Mucosa of descending colon (tissue), 1 donor: ENCODE measurements around a stretch of chr3.

GRCh38 chr3:71244974-71245410 lies 338.5 kb downstream of the FOXP1 start:
- PRO-cap = no peak

- PRO-cap = no peak
Observed at GRCh38 chr3:71245852-71246580, 337.5 kb downstream of the FOXP1 start.

DNA sequence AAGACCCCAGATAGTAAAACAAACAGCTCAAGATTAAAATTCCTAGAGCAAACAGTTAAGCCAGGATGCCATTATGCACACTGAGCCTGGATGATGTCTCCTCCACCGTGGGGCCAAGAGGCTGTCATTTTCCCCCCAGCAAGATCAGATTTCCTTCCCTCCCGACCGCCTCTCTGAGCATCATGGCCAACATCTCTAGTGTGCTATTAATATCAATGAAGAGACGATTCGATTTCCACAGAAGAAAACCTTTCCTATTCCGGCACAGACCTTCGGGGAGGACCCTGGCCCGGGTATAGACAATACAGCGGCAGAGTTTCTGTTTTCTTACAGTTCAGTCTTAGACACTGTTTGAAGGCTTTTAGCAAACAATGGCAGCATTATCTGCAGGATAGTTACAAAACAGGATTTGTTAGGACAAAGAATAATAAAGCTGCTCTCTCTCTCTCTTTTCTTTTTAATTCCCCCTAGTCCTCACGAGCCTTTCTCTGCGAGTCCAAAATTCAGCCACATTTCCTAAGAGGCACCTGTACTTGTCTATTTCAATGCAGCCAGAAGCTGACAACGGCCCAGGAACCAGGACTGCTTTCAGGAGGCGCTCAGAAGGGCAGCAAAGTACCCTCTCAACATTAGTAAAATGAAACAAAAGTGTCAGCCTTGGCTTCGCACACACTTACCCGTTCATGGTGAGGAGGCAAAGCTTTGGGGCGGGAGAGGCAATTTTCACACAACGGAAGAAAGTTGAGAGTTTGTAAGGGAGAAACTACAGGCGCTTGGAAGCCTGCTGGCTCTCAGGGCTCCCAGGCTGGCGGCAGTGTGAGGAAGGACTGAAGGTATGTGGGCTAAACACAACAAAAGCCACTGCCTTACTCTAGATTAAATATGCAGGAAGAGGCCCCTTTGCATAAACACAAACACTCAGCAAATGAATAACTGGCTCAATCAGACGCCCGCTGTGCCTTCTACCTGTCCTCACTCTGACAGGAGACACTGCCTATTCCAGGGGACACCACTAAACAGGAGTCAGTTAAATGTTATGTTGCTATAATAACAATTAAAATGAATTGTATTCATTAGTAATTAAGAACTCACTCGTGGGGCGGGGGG lies 278.0 kb downstream of the FOXP1 start:
- PRO-cap = unidirectional peak, plus-strand start at position 554 of the sequence; bidirectional peak, plus-strand start at position 987 of the sequence, minus-strand start at position 829 of the sequence

GRCh38 chr3:71372877-71373589 lies 210.5 kb downstream of the FOXP1 start:
- PRO-cap = no peak

- PRO-cap = unidirectional peak, plus-strand start at chr3:71429102
Observed at GRCh38 chr3:71428787-71429818, 154.4 kb downstream of the FOXP1 start.

GRCh38 chr3:71450914-71451573 lies 132.5 kb downstream of the FOXP1 start:
- PRO-cap = no peak

- PRO-cap = no peak
Observed at GRCh38 chr3:71581485-71582011, 2.0 kb downstream of the FOXP1 start.

DNA sequence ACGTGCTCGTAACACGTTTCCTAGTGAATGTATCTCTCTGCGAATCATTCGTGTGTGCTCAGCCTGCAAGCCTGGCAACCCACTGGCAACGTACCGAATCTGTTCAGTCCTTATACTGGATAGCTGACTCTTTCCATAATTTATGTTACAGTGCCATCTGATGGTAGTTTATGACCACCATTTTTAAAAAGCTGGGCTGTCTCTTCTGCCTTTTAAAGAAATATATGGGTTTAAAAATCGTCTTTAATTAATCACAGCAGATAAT lies 69.3 kb upstream of the FOXP1 start:
- PRO-cap = no peak

- PRO-cap = no peak
Observed at GRCh38 chr3:71721444-71722449, 3.5 kb downstream of the EIF4E3 start.

DNA sequence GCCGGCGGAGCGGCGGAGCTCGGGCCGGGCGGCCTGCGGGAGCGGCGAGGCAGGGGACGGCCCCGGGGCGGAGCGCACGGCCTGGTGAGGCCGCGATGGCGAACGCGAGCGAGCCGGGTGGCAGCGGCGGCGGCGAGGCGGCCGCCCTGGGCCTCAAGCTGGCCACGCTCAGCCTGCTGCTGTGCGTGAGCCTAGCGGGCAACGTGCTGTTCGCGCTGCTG lies 210 bp downstream of the GPR27 start:
- PRO-cap = no peak

DNA sequence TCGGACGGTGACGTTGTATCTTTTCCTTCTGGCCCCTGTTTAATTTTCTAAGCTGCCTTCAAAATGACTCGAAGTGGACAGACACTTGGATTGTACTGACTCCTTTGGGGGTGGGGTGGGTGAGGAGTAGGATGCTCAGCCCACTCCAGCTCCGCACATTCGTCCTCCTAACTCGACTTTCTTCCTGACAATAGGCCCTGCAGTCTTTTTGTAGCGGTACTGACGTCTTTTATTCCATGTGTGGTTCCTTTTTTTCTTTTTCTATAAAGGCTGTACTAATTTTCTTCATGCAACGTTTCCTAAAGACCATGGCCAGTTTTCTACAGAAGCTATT lies 1.5 kb downstream of the GPR27 start:
- PRO-cap = no peak

DNA sequence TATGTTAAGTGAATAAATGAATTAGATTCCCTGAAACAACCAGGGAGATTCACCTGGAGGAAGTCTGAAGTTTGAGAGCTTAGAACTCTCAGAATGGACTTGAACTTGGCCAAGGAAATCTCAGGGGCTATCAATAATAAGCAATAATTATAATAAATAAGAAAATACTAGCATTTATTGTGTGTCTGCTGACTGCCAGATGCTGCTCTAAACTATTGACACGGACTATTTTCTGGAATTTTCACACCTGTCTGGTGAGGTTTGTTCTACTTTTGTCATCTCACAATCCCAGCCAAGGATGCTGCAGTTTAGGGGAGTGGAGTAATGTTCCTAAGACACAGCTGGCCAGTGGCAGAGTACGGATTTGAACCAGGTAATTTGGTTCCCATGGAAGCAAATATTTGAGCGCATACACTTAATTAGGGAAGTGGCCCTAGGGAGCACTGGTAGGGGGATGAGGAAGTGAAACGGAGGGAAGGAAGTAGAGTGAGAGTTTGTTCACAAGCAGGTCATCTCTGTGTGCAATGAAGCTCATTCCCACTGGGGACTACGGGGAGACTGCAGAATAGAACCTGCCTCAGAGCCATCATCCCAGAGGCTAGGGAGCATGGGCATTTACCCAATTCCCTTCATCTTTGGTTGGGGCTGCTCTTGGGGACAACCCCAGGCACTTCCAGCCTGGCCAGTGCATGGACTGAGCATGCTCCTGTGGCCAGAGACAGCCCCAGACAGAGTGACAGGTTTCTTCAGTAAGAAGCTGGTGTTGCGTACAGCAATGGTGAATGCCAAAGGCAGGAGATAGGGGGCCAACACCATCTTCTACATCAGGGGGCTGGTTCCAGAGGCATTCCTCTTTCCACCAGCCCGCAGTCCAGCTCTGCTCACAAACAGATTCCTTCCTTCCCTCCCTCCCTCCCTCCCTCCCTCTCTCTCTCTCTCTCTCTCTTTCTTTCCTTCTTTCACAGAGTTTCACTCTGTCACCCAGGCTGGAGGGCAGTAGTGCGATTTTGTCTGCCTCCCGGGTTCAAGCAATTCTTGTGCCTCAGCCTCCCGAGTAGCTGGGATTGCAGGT lies 317.2 kb upstream of the PROK2 start:
- PRO-cap = no peak

DNA sequence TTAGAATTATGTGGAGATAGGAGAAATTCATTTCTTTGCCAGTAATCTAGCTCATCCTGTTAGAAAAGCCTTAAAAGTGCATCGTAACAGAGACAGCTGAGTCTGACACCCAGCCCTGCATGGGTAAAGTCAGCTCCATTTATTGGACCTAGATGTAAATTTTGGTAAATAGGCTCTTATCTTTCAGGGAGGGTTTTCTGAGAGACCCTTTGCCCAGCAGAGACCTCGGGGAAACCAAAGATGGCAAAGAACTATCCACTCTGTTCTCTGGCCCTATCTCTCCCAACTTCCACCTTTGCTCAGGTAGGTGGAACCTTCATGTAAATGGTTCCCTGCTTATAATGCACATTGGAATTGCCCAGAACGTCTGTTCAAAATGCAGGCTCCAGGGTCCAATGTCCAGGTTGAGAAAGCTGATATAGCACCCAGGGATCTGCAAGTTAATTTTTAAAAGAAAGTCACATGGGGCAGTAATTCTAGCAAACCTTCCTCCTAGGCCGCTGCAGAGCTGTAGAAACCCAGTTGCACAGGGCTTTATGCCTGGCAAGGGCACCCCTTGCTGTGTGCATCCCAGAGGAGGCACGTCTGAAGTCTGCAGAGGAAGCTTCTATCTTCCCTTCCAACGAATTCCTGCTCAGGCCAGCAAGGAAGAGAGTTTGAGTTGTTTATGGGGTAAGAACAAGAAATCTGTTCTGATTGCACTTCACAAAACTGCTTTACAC lies 366.0 kb upstream of the PROK2 start:
- PRO-cap = bidirectional peak, plus-strand start at position 521 of the sequence, minus-strand start at position 284 of the sequence

DNA sequence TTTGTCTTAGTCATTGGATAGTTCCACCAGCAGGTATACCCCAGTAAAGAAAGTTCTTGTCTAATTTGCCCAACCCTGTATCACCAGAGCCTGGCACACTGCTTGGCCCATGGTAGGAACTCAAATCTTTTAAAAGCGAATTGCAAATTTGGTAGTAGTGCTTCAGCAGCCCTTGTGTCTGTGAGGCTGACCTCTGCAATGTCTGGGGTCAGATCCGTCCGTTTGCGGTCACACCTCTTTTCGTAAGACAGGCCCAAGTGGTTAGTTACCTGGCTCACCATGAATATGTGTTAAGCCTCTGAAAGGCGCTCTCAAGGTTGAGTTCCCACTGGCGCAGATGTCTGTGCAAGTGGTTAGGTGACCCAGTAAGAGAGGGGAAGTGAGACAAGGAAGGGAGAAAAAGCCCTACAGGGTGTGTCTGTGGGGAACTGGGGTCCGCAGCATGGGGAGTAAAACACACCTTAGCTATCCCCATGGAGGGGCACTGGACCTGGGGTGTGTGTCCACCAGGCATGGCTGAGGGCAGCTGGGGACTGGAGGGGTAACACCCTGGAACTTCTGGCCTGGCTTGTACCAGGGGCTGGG lies 391.5 kb upstream of the PROK2 start:
- PRO-cap = no peak

DNA sequence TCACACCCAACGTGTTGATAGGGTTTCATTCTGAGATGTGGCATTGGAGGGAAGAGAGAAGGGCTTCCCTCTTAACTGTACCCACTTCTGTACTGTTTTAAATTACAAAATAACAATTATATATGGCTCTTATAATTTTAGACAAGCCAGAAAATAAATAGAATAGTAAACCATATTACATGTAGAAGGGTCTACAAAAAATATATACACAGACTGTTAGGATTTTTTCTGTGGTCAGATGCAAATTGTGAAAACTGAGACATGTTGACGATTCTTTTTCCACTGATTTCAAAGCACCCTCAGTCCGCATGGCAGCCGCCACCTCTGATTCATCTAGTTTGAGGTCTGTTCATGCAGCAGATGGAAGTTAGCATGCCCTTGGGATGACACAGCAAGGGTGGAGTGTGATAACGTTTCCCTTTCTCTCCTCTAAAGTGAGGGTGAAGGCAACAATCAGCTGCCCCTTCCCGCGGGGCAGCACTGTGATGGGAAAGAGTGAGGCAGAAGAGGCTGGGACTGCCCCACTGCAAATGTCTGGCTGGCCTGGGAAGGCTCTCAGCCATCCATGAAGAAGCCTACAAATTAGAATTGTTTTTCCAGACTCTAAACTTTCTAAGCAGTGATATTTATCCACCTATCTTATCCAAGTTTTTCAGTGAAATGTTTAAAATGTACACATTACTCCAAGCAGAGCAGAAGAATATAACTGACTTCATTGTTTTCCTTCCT lies 401.1 kb upstream of the PROK2 start:
- PRO-cap = no peak

GRCh38 chr3:72318341-72318960 lies 529.8 kb downstream of the SHQ1 start:
- PRO-cap = no peak

DNA sequence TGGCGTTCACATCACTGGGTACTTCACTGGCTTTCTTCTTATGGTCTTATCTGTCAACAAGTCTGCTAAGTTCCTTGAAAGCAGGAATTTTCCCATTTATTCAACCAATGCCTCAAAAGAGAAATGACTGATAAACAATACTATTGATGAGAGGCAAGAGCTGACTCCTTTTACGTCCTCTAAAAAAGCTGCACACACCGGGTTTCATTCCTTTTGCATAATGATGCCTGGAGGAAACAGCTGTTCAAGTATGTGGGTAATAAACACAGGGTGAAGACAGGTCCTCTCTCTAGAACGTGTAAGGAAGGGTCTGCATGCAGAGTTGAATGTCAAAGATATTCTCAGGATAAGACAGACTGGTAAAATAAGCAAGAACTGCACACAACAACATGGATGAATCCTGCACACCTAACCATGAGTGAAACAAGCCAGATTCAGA lies 408.7 kb downstream of the SHQ1 start:
- PRO-cap = no peak

DNA sequence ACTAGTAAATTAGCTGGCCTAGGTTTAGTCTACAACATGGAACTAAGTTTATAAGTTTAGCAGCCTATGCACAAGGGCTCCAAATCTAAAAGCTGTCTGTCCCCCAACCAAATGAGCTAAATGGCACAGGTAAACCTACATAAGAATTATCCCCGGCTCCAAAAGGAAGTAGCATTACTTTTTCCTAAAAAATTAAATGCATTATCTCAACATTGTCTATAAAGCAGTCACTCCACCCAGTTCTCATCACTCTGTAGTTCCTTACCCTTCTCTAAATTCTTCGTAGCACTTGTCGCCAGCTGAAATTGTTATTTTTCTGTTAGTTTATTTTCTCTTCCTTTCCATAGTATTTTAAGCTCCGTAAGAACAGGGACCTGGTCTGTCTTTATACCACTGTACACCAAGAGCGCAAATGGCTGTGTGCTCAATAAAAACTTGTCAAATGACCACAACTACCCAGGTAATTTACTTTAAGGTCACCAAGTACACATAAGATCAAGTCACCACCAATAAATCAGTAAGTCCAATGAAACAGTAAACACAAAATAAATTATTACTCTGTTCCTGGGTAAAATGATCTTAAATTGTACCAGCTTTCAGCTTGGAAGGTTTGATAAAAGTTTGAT lies 407.1 kb downstream of the SHQ1 start:
- PRO-cap = no peak

GRCh38 chr3:72492533-72492916 lies 355.7 kb downstream of the SHQ1 start:
- PRO-cap = no peak

DNA sequence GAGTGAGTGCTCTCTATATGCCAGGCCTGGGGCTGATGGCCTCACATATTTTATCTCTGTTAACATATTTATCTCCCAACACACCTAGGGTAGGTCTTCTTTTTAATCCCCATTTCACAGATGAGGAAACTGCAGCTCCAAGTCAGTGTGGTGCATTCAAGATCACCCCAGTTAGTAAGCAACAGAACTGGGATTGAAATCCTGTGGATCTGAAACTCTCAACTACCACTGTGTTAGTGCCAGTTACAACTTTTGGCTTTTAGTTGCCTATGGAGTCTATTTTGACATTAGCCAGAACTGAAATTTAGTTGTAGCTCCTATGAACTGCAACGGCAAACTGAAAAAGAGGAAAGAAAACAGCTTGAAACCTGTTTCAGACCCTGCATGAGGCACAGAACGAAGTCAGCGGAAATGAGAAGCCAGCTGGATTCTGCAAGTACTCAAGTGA lies 352.4 kb downstream of the SHQ1 start:
- PRO-cap = no peak